Fibroblast of the aortic adventitia (primary cell): Measurements from ENCODE around the genes VRK3, SPIB, ASPDH, KLK1, KLK14 and CD33.

DNA sequence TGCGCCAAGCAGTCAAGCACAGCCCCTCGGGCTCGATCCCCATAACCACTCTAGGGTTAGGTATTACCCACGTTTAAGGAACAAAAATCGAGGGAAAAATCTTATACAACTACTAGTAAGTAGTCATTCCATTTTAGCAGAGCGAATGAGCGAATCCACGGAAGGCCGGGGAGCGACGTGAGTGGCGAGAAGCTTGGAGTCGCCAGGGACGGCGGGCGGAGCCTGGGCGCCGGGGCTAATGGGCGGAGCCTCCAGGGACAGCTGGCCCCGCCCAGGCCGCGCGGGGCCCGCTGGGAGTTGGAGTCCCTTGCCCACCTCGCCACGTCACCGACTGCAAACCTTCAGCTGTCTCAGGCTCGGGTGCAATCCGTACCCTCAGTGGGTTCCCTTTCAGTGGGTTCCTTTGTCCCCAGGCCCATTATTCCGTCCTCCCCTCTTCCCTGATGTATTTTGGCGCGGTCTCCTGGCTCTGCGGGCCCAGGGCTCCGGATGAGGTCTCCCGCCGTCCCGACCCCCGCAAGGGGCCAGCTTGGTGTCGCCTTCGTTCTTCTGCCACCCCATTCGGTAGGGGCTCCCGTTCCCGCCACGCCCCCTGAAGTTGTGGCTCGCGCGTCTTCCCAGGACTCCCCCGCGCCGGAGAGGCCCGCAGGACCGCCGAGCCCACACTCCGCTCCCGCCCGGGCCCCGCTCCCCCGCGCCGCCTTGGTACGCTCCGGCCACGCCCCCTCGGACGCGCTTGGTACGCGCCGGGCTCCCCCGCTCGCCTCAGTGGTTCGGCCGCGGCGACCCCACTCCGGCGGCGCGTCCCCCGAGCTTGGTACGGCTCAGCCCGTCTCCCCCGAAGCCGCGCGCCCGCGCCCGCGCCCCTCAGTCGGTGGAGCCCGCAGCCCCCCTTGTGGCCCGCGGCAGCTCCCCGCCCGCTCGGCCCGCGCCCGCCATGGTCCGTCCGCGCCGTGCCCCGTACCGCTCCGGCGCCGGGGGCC, 16.7 kb downstream of the PNKP start:
- CAGE, long polyA plus RNA, result no peak

- CAGE, long polyA plus RNA, result no peak
Measured at GRCh38 chr19:49862475-49862853, 4.9 kb downstream of the PNKP start.

GRCh38 chr19:49897323-49898123, 836 bp upstream of the IL4I1 start:
- CAGE, long polyA plus RNA, result no peak

- CAGE, long polyA plus RNA, result no peak
Measured at GRCh38 chr19:49916696-49917834, 11.9 kb upstream of the ATF5 start.

GRCh38 chr19:49930376-49931639, 1.5 kb upstream of the NUP62 start:
- CAGE, long polyA plus RNA, result no peak

DNA sequence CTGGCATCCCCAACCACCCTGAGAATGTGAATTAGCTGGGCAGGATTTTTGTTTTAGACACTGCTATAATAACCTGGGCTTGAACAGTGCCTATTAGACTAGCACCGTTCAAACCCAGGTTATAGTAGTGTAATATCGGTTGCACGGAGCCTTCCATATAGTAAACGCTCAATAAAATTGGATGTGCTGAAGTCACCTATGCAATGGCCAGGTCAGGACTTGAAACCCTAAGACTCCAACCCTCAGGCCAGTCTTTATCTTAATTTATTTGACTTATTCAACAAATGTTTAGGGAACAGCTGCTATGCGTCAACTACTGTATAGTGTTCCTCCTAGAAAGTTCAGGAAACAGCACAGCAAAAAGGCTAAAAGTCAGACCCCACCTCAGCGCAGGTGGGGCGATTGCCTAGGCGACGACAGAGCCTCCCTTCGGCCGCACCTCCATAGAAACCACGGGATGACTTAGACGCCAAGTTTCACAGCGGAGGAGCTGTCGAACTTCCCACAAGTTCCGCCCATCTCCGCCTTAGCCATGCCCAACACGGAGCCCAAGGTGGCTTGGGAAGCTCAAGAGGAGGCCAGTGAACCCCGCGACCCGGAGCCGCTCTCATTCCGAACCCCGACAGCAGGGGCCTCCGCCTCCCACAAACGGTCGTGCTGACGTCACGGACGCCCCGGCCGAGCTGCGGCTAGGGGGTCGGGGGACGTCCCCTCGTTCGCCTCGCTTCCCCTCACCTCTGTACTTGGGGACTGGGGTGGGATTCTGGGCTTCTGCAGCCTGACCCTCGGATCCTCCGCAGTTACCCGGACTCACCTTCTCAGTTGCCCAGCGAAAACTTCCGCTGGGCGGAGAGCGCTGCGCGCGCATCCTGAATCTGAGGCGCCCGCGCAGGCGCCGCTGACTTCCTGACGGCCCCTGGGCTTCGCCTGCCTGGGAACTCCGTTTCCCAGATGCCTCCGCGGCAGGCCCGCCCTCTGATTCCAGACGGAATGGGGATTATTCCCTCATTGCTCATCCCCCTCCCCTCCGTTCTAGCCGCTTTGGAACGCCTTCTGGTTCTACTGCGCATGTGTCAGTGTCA, at the start of gene VRK3:
Gene VRK3 (minus strand): TSS at position 841 of the 1,082 bp plus-strand sequence.
- CAGE, long polyA plus RNA, result no peak

GRCh38 chr19:50356868-50358248, 8.1 kb downstream of the NAPSA start:
- CAGE, long polyA plus RNA, result no peak

DNA sequence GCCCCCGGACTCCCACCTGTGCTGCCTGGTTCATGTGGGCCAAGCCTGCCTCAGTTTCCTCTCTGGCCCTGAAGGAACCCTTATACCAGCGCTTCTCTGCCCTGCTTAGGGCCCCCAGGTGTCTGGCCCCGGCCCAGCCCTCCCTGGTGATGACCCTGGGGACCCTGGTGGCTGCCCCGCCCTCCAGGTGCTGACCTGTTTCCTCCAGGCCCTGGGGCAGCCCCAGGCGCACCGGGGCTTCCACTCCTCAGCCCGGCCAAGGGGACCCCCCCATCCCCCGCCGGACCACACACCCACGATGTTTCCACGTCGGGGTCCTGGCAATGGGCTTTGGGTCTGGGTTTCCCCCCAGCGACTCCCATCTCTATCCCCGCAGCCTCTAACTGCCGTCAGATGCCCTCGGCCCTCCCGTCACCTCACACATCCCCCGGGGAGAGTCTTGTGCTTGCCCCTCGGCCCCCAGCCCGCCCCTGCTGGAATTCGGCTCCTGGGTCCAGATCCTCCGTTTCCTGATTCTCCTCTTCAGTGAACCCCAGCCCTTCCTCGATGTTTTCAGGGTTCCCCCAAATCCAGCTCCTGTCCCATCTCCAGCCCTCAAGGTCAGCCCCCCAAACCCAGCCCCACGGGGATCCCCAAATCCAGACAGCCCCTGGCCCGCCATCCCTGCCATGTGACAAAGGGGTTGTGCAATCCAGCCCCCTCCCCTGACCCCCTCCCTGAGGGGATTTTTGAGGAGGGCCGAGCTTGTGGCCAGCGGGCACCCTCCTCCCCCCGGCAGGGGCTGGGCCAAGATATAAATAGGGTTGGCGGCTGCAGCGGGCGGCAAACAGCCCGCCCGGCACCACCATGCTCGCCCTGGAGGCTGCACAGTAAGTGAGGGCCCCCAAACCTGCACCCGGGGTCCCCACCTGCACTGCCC, at the start of gene SPIB:
Gene SPIB (plus strand): TSS at position 822 of the 919 bp plus-strand sequence.
- CAGE, long polyA plus RNA, result no peak

- CAGE, long polyA plus RNA, result no peak
Measured at GRCh38 chr19:50482016-50483505, 5.9 kb upstream of the GARIN5A start.

DNA sequence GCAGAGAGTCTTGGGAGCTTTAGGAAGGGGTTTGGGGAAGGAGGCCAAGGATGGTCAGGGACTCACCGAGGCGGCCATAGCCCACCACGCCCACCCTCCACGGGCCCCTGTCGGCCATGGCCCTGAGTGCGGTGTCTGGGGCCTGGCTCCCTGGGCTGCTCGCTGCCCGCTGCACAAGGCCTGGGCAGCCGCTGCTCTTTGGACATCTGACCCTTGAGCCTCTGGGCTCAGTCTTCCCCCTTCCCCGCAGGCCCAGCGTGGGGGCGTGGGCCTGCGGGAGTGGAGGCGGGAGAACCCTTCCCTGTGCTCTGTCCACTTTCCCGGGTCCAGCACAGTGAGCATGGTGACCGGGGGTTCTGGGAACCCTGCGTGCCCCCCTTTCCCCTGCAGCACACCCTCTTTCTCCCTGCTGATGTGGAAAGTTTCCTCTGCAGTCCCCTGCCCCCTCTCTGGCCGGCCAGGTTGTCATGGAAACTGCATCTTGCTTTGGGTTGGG, at the start of gene ASPDH:
Gene ASPDH (minus strand): TSS at position 208 of the 496 bp plus-strand sequence.
- CAGE, long polyA plus RNA, result no peak

- CAGE, long polyA plus RNA, result no peak
Measured at GRCh38 chr19:50660694-50661602, 11.7 kb downstream of the C19orf81 start.

DNA sequence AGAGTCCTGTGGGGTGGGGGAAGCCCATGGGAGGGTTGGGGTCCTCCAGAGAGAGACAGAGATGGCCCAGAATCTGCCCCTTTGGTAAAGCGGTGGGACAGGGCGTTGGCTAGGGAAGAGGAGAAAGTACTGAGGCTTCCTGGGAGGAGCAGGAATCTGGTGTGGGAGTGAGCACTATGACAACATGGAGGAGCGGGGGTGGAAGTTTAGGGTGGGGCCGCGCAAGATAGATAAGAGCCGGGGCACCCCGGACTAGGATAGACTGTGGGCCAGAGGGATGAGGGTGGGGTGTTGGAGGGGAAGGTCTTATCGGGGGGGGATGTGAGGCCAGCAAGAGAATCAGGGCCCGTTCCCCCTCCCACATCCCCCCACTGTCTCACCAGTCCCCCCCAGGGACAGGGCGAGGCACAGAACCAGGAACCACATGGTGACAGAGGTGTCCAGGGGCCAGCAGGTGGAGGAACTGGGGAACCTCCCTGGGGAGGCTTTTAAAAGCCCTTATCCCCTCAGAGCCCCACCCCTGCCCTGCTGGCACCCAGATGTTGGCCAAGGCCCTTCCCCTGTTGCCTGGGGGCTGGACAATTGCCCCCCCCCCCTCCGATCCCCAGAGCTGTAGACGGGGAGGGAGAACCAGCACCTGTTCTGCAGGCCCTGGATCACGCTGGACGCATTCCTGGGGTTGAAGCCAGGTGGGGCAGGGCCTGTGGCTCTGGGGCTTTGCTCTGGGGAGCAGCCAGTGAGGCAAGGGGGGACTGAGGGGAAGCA, at the start of gene KLK1:
Gene KLK1 (minus strand): TSS at position 465 of the 765 bp plus-strand sequence.
- CAGE, long polyA plus RNA, result no peak

GRCh38 chr19:50858860-50859323, 4.2 kb downstream of the KLK3 start:
- CAGE, long polyA plus RNA, result no peak

DNA sequence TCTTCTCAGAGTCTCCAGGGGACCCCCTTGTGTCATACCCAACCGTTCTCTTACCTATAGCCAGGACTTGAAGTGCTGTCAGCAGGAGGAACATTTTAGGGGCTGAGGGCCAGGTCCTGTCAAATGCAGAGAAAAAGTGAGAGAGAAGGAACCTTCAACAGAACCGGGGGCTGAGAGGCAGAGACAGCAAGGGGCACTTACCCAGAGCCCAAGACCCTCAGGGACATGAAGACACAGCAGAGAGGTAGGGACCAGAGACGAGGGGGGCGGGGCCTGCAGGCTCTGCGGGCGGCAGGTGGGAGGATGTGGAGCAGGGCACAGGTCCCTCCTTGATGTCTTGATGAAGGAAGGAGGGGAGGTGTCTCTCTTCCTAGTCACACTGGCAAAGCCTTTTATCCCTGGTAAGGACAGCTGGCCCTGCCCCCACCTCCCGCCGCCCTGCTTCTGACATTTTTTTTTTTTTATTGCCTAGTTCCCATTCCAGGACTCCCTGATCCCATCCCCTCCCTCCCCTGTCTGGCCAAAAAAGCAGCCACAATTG, at the start of gene KLK14:
Gene KLK14 (minus strand): TSS at position 367 of the 541 bp plus-strand sequence.
- CAGE, long polyA plus RNA, result no peak

DNA sequence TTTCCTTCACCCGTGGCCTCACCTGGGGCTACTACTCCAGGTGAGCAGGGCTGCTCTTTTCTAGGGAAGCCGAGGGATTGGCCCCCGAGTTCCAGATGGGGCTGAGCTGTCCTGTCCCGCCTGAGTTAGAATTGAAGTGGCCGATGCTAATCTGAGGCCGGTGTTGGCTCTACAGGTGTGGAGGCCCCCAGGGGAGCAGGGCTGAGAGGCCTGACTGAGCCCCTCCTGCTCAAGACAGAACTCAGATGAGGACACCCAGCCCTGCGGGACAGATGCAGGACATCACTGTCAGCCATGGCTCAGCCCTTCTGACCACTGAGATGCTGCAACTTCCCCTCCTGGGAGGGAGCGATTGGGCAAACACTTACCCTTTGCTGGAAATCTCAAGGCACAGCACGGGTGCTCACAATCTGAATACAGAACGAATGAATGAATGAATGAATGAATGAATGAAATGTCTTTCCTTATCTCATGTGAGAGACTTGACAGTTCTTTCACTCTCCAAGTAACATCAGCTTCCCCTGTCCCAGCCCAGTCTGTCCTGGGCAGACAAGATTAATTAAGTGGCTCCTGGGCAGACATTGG, 3.6 kb upstream of the SIGLEC7 start:
- CAGE, long polyA plus RNA, result no peak

DNA sequence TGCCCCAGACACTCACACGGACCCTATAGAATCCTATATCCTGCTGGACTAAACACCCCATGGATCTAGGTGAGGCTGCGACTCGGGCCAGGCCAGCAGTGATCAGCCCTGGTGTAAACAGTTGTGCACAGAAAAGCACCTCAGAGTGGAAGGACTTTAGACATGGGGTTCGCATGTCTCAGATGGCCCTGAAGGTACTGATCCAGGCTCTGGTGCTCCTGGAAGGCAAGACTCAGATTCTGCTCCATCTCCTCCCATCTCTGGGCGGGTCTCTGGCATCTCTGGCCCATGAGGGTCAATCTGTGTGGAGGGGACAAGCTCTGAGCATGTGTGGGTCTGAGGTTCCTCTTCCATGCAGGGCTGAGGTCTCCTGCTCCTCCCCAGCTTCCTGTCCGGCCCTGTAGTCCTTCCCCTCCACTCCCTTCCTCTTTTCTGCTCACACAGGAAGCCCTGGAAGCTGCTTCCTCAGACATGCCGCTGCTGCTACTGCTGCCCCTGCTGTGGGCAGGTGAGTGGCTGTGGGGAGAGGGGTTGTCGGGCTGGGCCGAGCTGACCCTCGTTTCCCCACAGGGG, at the start of gene CD33:
Gene CD33 (plus strand): TSS at position 433 of the 573 bp plus-strand sequence.
- CAGE, long polyA plus RNA, result no peak

DNA sequence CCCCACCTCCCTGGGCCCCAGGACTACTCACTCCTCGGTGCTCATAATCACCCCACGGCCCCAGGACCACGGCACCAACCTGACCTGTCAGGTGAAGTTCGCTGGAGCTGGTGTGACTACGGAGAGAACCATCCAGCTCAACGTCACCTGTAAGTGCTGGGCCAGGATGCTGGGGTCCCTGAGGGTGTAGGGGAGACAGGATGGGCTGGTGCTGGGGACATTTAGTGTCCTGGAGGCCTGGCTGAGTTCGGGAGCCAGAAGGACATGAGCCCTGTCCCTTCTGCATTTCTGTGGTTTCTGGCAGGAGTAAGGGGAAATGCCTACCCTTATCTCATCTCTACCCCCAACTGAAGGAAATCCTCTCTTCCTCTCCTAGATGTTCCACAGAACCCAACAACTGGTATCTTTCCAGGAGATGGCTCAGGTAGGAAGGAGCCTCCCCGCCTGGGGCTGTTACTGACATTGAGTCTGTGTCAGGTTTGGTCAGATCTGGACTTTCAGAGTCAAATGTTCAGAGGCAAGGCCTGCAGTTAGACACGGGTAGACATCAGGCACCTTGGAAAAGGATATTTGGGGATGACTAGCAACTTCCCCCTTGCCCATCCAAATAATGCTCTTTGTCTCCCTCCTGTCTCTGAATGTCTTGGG, 1.2 kb downstream of the CD33 start:
- CAGE, long polyA plus RNA, result no peak

DNA sequence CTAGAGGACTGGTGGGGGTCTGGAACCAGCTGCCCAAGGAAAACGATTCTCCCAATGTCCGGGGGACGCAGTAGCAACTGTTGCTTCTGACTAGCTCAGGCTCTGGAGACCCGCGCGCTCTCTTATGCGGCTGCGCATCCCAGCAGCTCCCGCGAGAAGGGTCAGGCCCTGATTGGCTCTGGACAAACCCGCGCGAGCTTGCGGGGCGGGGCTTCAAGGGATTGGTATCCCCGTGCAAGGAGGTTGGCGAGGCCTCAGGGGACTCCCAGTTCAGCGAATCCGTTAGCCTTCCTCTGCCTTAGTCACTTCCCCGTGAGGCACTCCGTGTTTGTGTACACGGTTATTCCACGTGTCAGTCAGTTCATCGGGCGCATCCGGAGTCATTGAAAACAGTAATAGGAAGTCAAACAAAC, 20.2 kb downstream of the SIGLECL1 start:
- CAGE, long polyA plus RNA, result no peak

- CAGE, long polyA plus RNA, result no peak
Measured at GRCh38 chr19:51326701-51327303, 15.1 kb downstream of the VSIG10L start.

- CAGE, long polyA plus RNA, result no peak
Measured at GRCh38 chr19:51354179-51354691, 12.0 kb downstream of the ETFB start.